ENCODE results near the genes LECT2, PKD2L2 and KIF20A.

- CAGE, long polyA plus RNA = no peak
- RRBS = no CpG with 5 or more reads among the region's 3 CpGs
These were observed 992 bp downstream of the LECT2 start for GRCh38 chr5:135953715-135954266.

GRCh38 chr5:135954723-135955443 lies at the start of gene LECT2:
Gene LECT2 (minus strand): TSS chr5:135954983.
- CAGE, long polyA plus RNA = no peak
- RRBS = 51% methylated on average over 2 of the region's 5 CpGs

DNA sequence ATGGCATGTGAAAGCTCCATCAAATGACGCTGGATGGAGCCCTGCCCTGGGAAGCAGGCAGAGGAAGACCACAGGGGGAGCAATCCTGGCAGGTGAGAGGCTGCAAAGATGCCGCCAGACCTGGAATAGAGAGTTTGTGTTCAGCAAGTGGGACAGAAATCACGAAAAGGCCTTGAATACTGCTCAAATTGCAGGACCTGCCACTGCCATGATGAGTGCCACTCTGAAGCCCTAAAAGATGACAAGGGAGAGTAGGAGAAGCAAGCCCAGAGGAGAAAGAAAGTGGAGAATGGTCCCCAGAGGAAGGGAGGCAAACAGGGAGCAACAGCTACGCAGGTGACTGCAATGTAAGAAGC lies 30.7 kb upstream of the TGFBI start:
- CAGE, long polyA plus RNA = no peak
- RRBS = no CpG with 5 or more reads among the region's 4 CpGs

- CAGE, long polyA plus RNA = no peak
- RRBS = no CpG with 5 or more reads among the region's 14 CpGs
These were observed 22.6 kb upstream of the TGFBI start for GRCh38 chr5:136006115-136006657.

DNA sequence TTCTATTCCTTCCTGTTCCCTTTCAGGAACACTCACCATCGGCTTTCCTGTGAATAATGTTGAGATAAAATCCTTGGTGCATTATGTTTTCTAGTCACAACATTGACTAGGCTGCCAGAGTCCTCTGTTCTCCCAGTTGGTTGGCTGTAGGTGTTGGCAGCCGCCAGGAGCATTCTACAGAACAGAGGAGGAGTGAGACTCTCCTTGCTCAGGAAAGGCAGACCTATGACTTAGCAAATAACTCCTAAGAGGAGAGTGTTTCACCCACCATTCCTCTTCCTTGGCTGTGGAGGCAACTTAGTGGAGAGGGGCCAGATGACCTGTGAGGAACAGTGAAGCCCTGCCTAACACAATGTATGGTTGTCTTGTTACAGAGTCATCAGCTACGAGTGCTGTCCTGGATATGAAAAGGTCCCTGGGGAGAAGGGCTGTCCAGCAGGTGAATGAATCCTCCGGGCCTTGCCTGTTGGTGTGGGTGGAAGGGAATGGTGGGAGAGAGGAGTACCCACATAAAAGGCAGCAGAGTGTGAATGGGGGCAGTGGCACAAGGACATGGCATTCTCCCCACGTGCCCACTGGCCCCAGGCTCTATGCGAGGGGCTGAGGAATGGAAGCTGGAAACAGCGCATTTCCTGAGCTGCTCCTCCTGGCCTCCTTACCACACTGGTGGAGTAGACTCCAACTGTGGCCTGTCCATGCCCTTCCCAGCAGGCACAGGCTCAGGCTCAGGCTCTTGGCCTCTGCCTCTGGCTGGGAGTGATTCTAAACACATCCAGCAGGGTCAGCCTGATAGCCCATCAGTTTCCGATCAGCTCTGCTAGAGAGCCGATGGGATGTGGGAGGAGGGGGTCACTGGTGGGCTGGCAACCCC lies 15.1 kb downstream of the TGFBI start:
- CAGE, long polyA plus RNA = no peak
- RRBS = no CpG with 5 or more reads among the region's 9 CpGs

GRCh38 chr5:136049085-136049793 lies 20.5 kb downstream of the TGFBI start:
- CAGE, long polyA plus RNA = no peak
- RRBS = no CpG with 5 or more reads among the region's 11 CpGs

- CAGE, long polyA plus RNA = no peak
These were observed 38.5 kb downstream of the TGFBI start for GRCh38 chr5:136067269-136067731.

DNA sequence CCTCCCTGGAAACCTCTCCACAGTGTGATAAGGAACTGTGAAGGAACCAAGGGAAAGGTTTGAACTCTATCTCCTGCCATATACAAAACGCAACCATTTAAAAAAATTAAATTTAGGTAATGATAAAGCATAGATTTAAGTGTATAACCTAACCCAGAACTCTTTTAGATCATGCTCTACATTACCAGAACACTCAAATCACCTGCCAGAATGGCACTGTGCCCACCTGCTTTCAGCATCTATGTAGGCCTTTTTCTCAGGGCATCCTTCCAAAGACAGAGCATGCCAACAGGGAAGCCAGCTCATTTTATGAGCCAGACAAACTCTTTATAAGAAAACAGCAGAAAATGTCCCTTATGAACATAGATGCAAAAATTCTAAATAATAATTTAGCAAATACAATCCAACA lies 48.0 kb upstream of the SMAD5 start:
- CAGE, long polyA plus RNA = no peak
- RRBS = no CpG with 5 or more reads among the region's 1 CpG

GRCh38 chr5:136273906-136274242 lies 80.9 kb upstream of the SMIM32 start:
- CAGE, long polyA plus RNA = no peak
- RRBS = no CpG with 5 or more reads among the region's 2 CpGs

DNA sequence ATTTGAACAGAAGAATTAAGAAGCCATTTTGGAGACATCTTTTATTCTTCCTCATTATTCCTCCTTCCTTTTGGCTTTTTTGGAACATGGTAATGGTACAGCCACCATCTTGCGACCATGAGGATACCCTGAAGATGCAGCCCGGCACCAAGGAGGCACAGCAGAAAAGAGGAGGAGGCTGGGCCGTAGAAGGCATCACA lies 279.6 kb upstream of the TRPC7 start:
- CAGE, long polyA plus RNA = no peak
- RRBS = no CpG with 5 or more reads among the region's 3 CpGs

DNA sequence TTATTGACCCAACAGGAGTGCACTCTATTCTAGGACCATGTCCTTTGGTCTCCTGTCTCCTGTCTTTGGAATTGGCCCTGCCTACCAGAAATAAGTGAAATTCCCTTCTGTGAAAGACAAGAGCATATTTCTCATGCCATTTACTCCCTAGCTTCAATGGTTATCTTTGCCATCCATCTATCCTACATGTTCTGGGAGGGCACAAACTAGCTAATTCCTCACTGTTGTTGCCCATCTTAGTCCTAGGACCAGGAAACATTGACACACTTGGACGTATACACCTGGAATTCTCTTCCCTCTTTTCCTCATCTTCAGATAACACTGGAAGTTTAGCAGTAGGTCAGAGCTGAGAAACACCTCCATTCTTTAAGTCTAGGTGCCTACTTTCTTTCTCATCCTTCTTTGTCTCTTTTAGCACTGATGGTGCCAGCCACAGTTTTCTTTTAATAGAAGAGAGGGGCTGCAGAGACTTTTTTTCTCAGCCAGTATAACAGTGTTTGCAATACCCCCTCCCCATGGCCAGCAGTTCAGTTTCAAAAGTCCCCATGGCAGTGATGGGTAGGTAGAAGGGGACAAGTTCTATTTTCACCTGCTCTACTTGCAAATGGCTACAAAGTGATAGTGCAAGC lies 310.9 kb upstream of the TRPC7 start:
- CAGE, long polyA plus RNA = no peak
- RRBS = no CpG with 5 or more reads among the region's 1 CpG

GRCh38 chr5:137061603-137062038 lies 437.5 kb downstream of the SPOCK1 start:
- CAGE, long polyA plus RNA = no peak
- RRBS = no CpG with 5 or more reads among the region's 4 CpGs

- CAGE, long polyA plus RNA = no peak
- RRBS = no CpG with 5 or more reads among the region's 4 CpGs
These were observed 356.5 kb downstream of the SPOCK1 start for GRCh38 chr5:137142518-137143140.

- CAGE, long polyA plus RNA = no peak
- RRBS = no CpG with 5 or more reads among the region's 4 CpGs
These were observed 198.7 kb downstream of the SPOCK1 start for GRCh38 chr5:137300327-137300838.

GRCh38 chr5:137618947-137620086 lies 116.6 kb downstream of the KLHL3 start:
- CAGE, long polyA plus RNA = no peak
- RRBS = no CpG with 5 or more reads among the region's 17 CpGs

GRCh38 chr5:137666128-137666597 lies 69.7 kb downstream of the KLHL3 start:
- CAGE, long polyA plus RNA = no peak
- RRBS = no CpG with 5 or more reads among the region's 2 CpGs

DNA sequence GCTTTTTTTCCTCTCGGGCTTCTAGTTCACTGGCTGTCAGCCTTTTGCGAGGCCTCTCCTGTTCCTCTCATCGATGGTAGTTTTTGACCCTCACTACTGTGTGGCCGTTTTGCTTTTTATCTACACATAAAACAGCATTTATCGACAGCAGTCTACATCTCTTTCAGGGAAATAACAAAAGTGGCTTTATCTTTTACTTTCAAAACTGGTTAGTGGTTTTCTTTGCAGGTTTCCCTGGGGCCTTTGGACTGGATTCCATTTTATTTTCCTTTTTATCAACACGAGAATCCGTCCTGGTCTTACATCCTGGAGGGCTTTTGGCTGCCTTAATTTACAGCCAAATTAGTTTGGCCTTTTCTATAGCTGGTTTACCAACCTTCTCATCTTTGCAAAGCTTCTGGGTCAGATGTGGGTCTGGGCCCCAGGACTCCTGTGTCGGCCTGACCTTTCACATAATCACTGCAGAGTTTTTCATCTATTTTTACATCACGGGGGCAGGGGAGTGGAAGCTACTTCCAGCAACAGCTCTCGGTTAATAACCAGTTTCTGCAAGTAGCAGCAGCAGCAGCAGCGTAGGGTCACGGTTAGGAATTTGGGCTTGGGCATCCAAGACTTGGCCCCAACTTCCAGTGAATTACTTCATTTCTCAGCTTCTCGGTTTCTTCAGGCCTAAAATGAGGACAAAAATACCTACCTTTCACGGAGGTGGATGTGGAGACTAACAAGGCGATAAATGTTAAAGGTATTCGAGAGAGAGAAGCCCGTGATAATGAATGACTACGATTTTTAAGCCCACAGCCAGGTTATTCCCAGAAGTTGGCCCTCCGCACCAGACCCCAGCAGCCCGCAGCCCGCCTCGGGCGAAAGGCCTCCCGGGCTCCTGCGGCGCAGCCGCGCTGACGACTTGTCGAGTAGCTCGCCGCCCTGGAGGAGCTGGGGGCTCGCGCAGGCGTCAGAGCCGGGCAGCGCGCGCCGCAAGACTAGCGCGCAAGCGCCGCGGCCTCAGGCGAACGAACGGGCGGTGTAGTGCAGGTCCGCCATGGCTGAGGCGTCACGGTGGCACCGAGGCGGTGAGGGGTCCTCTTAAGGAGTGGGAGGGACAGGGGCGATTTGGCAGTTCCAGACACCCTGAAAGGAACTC lies at the start of gene PKD2L2:
Gene PKD2L2 (plus strand): TSS at position 1,005 of the 1,141 bp plus-strand sequence.
- CAGE, long polyA plus RNA = no peak
- RRBS = 6% methylated on average over 10 of the region's 55 CpGs

DNA sequence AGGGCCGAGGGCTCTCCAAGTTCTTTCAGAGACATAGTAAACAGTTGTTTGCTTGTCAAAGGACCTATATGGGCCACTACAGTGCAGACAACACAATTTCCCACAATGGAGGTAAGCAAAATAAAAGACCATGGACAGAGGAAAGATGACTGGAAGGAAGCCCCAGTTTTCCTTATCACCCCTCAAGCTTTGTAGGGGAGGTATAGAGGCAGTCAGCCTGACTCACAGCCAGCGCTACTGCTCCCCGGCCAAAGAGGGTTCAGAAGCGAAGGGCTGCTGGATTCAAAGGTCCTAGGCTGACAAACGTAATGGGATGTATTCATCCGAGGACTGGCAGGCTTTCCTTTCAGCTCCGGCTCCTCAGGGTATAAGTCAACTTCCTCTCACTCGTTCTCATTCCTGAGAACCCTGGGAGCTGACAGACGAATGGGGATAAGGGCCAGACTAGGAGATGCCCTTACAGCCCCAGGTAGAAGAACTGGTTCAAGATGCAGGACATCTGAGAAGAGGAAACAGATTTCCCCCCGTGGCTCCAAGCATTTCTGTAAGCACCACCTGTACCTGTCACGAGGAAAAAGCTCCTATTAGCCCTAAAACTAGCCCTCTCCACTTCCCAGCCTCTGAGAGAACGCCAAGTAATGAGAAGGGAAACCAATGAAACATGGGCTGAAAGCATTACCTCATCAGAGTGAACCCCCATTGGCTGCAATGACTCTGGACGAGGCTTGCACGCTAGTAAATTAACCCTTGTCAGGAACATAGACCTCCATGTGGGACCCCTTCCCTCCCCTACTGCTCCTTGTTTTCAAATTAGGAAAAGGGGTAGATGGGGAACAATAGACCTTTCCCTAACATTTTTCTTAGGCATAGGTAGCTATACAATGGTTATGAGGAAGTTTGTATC lies 22.1 kb upstream of the FAM13B start:
- CAGE, long polyA plus RNA = no peak
- RRBS = 29% methylated on average over 2 of the region's 14 CpGs

GRCh38 chr5:138093004-138093486 lies 9.2 kb downstream of the WNT8A start:
- CAGE, long polyA plus RNA = no peak
- RRBS = no CpG with 5 or more reads among the region's 5 CpGs

GRCh38 chr5:138178874-138179626 lies at the start of gene KIF20A:
Gene KIF20A (plus strand): TSS chr5:138179112.
- CAGE, long polyA plus RNA = start-site peak on the plus strand at chr5:138179112-138179185, 759 and 721 reads in 2 replicates
- RRBS = no CpG with 5 or more reads among the region's 41 CpGs

Data from BJ (cell line).